Ureter (tissue), 1 donor: Measurements from ENCODE around the gene ANTKMT.

DNA sequence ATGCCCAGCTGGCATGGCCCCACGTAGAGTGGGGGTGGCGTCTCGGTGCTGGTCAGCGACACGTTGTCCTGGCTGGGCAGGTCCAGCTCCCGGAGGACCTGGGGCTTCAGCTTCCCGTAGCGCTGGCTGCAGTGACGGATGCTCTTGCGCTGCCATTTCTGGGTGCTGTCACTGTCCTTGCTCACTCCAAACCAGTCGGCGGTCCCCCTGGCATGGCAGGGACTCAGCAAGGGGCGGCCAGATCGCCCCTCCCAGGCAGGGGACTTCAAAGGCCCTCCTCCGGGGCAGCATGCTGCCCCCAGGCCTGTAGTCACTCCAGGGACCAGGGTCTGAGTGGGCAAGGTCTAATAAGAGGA is 8.9 kb downstream of the RHBDF1 start:
- PRO-cap: no peak

GRCh38 chr16:185942-186307 is 5.7 kb downstream of the HBQ1 start:
- PRO-cap: no peak

- PRO-cap: no peak
Observed at GRCh38 chr16:188757-189542, 8.7 kb downstream of the HBQ1 start.

DNA sequence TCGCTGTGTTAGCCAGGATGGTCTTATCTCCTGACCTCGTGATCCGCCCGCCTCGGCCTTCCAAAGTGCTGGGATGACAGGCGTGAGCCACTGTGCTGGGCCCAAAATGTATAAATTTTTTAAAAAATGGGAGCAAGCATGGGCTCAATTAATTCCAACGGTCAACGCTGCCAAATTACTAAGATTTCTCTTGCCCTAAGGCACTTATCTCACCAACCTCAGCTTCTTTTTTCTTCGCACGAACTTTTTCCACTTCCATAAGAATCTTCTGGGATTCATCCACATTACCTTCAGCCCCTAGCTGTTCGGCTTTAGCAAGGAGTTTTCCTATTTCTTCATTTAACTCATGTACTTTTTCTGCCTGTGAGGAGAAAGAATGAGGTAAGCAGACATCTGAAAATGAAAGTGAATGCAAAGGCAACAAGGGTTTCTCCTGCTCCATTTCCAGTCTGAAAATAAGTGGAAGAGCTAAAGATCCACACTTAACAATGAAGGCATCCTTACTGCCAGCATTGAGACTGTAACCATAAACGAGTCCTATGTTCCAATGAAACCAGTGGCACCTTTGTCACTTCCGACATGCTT is 23.4 kb downstream of the LUC7L start:
- PRO-cap: no peak

DNA sequence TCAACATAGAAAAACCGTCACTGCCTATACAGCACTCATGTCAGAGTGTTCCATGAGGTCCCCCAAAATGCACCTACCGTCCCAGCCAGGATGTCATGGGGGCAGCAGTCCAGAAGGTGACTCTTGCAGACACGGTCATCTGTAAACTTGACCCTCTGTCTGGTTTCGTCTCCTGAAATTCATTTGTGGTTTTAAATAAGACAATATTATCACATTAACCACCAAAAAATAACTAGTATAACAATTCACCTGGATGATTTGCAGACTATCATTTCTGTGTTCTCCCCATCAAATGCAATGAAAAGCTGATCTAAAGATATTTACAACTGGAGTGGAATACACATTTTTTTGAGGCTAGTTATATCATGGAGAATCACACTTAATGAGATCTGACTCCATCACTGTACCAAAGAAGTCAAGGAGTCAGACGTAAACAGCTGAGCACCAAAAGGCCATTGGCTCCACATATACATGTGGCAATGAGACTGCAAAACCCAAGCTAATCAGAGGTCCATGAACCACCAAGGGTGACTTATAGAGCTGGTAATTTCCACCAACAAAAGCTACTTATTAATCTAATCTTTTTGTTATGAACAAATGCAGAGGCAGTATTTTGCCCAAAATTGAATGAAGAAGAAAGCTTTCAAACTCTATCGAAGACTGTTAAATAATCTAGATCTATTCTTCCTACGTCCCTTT is 1.9 kb downstream of the LUC7L start:
- PRO-cap: no peak

DNA sequence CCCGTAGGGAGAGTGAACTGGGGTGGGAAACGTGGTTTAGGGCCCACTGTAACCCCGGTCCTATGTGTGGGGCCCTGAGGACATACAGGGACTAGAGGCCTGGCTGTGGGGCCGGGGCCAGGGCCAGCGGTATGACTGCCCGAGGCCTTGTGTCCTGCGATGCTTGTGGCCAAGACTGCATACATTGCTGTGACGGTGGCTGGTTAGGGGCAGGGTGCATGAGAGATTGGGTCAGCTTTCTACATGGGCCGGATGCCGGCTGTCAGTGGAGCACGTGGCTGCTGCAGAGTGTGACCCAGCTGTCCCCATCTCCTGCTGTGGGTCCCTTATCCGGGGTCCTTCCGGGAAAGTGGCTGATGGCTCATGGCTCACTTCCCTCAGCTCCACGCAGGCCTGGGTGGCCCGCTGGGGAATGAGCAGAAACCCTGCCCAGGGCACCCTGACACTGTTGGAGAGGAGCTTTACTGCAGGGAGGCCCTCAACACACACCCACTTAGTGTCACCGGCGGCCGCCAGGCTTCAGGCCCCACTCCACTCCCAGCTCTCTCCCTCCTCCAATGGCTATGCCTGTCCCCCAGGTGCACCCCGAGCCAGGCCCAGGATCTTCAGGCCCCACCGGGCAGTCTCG is 712 bp upstream of the RGS11 start:
- PRO-cap: no peak

DNA sequence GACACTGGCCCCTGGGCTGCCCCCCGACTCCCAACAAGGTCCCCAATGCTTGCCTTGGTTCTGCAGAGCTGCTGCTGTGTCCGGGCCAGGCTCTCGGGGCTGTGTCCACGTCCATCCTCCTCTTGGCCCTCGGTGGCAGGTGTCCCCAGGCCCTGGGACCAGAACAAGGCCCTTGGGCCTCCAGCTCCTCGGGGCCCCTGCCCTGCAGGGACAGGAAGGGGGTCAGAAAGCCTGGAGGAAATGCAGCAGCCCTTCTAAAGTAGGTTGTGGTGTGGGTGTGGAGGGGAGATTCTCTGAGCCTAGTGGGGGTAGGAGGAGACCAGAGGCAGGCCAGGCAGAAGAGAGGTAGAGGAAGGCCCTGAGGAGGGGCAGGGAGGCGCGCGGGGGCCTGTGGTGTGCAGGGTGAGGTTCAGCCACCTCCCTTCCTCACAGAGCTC is 2.5 kb upstream of the AXIN1 start:
- PRO-cap: no peak

DNA sequence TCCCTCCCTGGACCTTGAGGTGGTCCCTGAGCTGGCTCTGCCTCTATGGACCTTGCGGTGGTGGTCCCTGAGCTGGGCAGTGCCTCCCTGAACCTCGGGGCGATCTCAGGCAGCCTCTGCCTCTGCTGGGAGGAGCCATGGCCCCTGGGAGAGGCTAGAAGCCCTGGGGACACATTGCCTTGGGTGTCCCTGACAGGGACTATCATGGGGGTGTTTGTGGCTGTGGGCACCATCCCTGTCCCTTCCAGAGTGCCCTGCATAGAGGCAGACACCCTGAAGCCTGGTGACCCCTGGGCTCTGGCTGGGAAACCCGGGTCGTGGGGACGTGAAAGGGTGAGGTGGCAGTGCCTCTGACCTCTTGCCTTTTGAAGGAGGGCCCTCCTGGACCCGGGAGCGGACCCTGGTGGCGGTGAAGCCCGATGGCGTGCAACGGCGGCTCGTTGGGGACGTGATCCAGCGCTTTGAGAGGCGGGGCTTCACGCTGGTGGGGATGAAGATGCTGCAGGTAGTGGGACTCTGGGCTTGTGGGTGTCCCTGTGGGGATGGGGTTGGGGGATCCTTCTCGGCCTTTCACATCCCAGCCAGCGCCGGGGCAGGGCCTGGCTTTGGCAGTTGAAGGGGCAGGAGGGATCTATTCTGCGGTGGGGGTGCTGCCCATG is 1.7 kb downstream of the NME4 start:
- PRO-cap: no peak

DNA sequence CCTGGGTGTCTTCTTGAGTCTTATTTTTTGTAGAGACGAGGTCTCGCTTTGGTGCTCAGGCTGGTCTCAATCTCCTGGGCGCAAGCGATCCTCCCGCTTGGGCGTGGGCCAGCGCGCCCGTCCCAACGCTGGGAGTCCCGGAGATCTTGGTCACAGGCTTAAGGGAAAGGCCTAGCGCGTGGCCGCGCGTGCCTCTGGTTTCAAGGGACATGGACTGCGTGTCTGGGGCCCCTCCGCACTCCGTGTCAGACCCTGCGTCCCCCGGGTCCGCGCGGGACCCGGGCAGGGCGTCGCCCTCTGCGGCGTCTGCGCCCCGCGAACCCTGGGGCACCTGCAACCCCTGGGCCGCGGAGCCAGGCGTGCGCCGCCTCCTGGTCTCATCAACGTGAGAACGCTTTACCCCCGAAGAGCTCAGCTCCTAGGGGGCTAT is 623 bp upstream of the RAB11FIP3 start:
- PRO-cap: no peak

DNA sequence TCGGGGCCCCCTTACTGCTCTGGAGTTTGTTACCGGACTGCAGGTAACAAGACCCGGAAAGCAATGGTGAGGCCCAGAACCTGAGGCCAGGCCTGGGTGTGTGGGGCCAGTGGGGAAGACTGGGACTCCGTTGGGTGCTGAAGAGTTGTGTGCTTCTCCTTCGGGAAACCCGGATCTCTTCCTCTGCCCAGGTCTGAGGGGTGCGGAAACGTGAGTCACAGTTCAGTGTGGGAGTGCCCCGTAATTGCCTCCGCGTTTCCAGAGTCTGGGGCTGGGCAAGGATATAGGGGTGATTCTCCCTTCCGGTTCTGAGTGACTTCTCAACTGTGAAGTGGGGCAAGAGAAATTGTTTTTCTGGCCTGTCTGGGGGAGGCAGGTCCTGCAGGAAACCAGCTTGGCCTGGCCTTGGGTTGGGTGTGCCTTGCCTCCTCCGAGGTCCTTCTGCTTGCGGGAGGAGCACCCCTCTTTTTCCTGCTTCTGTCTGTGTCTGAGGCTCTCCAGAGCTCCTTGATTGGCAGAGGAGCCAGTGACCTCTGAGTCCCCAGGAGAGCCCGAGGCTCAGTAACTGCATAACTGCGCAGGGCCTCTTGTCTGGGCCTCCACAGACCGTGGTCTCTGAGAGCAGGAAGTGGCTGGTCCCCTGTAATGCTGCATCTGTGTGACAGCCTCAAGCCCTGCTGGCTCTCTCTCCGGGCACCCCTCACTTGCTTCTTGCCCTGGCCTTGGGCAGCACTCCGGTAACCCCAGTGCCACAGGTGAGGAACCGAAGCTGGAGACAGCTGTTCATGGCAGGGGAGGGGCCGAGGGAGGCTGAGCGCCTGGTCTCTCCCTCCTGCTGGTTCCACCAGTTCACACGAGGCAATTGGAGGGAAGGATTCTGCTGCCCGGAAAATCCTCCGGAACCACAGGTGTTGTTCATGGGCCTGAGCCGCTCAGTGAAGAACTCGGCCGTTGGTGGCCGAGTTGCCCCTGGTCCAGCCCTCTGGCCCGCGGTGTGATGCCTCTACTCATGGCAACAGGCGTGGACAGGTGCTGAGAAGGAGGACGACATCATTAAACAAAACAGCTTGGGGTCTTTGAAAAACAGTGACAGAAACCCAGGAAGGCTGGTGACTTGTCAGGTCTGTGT is 1.5 kb downstream of the CAPN15 start:
- PRO-cap: unidirectional peak, minus-strand start at position 185 of the sequence

GRCh38 chr16:535922-536366 is 8.4 kb downstream of the CAPN15 start:
- PRO-cap: no peak

GRCh38 chr16:538819-539733 is 11.6 kb downstream of the CAPN15 start:
- PRO-cap: no peak

DNA sequence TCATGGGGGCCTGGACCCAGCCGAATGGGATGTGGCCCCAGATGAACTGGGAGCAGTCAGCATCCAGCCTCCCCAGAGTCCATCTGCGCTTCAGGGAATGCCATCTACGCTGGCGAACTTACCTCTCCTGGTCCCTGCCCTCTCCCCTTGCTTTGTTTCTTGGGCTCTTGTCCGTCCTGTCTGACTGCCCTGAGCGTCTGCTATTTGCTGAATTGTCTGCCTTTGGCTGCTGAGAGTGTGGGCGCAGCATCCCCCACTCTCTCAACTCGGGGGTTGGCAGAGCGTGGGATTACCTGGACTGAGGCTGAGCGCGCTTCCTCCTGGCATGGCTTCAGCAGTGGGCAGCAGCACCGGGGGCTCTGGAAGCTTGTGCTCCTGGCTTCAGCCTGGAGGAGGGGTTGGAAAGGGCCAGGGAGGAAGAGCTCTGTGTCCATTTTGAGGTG is 2.2 kb downstream of the RAB40C start:
- PRO-cap: no peak

DNA sequence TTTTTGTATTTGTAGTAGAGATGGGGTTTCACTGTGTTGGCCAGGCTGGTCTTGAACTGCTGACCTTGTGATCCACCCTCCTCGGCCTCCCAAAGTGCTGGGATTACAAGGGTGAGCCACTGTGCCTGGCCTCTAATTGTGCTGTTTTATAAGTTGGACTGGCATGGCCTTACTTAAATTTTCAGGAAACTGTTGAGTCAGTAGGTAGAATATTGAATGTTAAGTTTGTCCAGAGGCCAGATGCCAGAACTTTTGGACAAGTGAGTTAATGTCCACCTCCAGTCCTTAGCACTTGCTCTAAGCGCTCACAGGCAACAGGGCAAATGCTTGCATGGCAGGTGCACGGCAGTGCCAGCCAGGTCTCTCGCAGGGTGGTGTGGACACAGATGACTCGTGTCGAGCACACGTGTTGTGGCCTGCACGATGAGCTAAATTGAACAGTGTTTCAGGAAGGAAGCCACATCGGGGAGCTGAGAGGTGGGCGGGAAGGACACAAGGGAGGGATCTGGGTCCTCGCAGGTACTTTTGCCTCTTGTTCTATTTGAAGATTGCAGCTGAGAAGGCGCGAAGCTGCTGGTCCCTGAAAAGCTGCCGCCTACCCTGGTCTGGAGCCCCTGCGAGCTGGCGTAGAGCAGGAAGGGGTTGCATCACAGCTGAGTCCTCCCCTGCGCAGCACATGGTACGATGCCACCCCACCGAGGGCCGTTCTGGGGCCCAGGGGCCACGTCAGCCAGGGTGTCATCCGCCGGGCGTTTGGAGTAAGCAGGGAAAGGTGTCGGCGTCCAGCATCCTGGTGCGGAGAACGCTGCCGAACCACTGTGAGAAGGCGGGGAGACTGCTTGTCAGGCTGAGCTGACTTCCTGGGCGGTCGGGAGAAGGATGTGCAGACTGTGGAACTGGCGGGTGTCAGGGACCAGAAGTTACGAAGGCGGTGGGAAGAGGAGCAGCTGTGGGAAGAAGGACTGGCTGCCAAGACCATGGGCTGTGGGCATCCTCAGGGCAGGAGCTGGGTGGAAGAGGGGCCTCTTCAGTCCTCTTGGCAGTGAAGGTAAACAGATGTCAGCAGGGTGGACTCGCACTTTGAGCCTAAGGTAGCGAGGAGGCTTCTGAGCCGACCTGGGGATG is 6.3 kb downstream of the RAB40C start:
- PRO-cap: no peak

DNA sequence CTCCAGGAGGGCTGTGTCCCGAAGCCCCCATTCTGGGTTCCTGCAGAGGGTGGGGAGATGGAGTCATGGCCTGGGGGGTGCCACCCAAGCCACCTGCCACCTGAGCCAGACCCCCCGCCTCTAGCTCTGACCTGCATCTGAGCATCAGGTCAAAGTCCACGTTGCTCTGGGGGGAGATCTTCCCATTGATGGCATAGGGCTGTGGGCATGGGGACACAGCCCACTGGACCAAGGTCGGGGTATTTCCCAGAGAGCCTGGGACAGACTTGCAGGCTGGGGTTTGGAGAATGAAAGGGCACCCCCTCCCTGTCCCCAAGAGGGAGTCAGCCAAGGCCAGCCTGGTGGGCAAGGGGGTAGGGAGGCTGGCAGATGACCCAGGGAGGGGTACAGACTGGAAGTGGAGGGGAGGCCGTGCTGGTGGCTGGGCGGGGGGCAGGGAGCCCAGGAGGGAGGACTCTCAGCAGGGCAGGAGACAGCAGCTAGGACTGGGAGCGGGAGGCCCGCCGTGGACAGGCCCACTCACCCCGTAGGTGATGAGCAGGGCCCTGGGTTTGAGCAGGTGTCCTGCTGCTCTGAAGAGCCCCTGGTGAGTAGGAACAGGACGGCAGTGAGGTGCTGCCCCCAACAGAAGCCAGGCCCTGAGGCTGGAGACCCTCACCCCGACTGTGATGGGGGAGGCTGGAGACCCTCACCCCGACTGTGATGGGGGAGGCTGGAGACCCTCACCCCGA is 1.2 kb downstream of the METTL26 start:
- PRO-cap: no peak

GRCh38 chr16:647973-648603 is 1.1 kb upstream of the WDR90 start:
- PRO-cap: no peak

DNA sequence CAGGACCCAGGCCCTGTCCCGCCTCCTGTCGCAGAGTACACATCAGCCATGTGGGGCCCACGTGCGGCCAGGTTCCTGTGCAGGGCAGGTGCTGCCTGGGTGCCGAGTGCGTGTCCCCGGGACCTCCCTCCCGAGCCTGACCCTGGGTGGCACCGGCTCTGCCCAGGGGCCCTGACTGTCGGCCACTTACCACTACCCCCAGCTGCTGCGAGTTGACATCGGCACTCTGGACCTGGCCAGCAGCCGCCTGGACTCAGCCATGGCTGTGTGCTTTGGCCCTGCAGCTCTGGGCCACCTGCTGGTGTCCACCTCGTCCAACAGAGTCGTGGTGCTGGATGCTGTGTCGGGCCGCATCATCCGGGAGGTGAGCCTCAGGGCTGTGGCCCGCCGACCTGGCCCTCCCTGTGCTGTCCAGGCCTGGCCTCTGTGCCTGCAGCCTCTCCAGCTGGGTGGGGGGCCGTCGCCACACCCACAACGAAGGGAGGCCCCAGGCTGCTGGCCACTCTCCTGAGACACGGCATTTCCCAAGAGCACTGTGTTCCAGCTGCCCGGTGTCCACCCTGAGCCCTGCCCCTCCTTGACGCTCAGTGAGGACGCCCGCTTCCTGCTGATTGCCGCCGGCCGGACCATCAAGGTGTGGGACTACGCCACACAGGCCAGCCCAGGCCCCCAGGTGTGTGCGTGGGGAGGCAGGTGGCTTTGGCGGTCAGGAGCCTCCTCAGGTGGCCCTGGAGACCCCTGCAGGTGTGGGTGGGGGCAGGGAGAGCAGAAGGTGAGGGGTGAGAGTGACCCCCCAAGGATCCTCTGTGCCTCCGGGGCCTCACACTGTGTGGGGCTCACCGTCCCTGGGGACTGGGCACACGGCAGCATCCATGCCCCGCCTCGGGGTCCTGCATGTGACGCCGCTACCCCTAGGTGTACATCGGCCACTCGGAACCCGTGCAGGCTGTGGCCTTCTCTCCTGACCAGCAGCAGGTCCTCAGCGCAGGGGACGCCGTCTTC is 9.1 kb downstream of the WDR90 start:
- PRO-cap: no peak

GRCh38 chr16:660502-661278 is 7.2 kb upstream of the RHOT2 start:
- PRO-cap: bidirectional peak, plus-strand start at chr16:660895, minus-strand start at chr16:660627

GRCh38 chr16:673372-674311 is 1.8 kb upstream of the RHBDL1 start:
- PRO-cap: no peak

- PRO-cap: bidirectional peak, plus-strand start at chr16:721146, minus-strand start at chr16:721078
Observed at GRCh38 chr16:720754-721238, at the start of gene ANTKMT. TSS of gene ANTKMT (plus strand) at chr16:721146.